Heart (tissue), 3 donors: ENCODE measurements around the gene HIRA.

- RAMPAGE, long total RNA, 2 experiments: no peak in any of the 2 experiments
Measured at GRCh38 chr22:18997689-18998693, 61.9 kb upstream of the PRODH start.

DNA sequence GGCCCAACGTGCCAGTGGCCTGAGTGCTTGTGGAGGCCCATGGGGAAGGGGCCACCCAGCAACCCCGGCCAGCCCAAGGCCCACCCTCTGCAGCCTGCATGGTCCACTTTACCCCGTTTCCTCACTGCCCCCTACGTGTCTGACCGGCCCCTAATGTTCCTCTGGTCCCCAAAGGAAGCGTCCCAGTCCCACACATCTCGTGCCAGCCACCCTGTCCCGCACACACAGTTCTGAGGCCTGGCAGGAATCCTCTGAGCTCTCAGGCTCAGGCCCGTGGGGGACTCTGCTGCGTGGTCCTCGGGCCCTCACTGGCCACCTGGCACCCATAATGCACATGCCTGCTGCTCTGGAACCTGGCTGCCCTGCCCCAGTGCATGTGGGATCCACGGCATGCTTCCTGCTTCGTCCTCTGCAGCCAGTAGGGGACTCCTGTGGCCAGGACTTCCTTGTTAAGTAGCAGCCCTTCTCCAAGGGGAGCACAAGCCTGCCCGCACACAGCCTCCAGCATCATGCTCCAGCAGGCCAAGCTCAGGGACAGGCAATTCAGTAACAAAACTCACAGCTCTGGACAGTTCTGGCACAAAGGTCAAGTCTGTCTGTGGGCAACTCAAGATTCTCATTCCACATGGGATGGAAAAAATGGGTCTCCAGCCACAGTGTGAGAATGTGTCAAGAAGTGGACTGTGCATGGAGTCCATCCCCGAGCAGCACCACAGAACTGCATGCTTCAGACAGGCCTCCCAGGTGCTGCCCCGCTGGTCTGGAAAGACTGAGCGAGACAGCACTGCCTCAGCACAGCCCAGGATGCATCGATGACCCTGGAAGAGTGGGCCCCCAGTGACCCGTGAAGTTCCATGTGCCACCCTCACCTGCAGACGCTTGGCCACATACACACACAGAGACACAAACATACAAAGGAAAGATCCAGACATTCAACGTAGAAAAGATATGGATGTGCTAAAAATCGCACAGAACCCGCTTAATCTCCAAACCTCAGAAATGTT lies 85.2 kb downstream of the DGCR2 start:
- RAMPAGE, long total RNA, 2 experiments: no peak in any of the 2 experiments

- RAMPAGE, long total RNA, 2 experiments: no peak in any of the 2 experiments
Measured at GRCh38 chr22:19290732-19291566, 570 bp downstream of the CLTCL1 start.

- RAMPAGE, long total RNA, 2 experiments: no peak in any of the 2 experiments
Measured at GRCh38 chr22:19359045-19359700, 67.7 kb upstream of the CLTCL1 start.

GRCh38 chr22:19431563-19432632 lies at the start of gene HIRA:
TSS of gene HIRA (minus strand) at chr22:19431733.
- RAMPAGE, long total RNA, 2 experiments: start-site peak on the plus strand in 1 of 2 experiments, at chr22:19432450-19432552 at its widest, 1,314 reads per replicate

DNA sequence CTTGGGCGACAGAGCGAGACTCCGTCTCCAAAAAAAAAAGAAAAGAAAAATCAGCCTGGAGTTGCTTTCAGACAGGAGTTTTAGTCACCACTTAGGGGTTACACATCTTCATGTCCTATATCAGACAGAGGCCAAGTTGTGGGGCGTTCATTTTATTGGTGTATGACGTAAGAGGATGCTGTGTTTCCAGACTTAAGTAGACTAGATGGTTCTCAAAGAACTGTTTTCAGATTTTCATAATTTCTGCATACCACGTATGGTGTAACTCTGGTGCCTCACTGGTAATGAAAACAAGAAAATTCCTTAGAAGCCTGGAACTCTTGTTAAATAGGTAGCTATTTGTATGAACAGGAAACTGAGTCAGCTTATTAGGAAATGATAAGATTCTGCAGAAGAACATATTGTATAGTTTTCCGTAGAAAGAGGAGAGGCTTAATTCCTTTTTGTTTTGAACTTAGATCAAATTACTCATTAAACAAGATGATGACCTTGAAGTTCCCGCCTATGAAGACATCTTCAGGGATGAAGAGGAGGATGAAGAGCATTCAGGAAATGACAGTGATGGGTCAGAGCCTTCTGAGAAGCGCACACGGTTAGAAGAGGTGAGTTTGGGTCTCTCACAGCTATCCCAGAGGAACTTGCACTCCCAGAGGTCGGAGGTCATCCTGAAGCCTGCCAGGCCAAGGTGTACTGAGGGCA lies 3.8 kb downstream of the CDC45 start:
- RAMPAGE, long total RNA, 2 experiments: no peak in any of the 2 experiments

DNA sequence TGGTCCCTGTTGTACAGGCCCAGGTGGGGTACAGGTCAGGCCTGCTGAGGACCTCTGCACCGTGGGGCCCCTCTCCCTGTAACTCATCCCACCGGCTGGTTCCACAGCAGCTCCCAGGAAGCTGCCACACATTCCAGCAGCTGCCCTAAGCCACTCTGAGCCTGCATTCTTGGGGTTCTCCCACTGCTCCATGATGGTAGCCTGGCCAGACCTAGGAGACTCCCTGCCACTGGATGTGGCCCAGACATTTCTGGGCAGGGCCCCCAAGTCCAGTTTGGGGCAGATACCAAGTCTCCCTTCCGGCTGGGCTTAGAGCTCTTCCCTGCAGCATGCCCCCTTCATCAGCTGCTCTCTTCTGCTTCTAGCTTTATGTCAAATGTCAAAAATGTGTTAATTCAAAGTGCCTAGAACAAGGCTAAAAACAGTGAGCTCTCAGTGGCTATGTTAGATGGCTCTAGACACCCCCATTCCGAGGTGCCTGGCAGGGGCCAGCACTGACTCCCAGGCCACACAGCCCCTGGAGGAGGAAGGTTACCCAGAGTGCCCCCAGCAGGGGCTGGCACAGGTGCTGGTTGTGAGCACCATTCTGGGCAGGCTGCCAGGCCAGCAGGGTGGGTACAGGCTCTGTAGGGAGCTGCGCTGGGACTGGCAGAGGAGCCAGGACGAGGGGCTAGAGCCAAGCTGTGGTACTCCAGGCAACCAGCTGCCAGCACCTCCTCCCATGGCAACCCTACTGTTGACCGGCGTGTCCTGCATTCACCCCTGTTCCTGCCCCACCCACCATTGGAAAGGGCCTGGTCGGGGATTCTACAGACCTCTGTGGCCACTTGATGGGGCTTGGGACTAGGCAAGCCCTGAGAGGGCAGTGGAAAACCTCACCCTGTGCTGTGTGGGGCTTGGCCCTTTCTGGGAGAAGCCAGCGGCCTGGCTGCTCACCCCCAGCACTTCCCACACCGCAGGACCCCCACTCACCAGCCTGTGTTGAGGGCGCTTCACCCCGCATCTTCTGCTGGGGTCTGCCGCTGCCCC lies 2.2 kb downstream of the CLDN5 start:
- RAMPAGE, long total RNA, 2 experiments: no peak in any of the 2 experiments

- RAMPAGE, long total RNA, 2 experiments: no peak in any of the 2 experiments
Measured at GRCh38 chr22:19523198-19524313, 654 bp downstream of the CLDN5 start.

DNA sequence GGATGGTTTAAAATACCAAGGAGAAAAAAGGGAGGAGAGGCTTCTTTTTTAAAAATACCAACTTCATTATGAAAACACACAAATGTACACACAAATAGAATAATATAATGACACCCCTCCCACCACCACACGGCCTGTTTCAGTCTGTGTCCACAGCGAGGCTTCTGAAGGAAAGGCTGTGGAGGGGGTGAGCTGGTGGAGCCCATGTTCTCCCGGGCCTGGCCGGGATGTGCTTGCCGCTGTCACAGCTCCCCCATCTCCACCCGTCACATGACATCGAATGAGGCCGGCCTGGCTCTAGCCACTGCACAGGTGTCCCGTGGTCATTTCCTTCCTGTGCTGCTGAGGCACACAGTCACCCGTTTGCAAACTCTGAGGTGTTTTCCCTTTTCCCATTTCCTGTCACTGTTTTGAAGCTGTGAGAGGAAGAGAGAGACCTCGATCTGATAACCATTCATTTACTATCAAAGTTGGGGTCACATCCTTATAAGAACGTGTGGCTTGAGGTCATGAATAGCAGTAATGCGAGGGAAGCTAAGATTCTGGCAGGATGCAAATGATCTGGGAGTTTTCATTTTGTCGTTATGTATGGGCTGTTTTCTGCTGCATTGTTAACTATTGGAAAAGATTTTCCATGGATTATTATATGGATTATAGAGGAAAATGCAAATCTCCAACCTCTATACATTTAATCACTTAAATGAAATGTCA lies 55.7 kb upstream of the CLDN5 start:
- RAMPAGE, long total RNA, 2 experiments: no peak in any of the 2 experiments

- RAMPAGE, long total RNA, 2 experiments: no peak in any of the 2 experiments
Measured at GRCh38 chr22:19586927-19587177, 62.6 kb upstream of the CLDN5 start.

DNA sequence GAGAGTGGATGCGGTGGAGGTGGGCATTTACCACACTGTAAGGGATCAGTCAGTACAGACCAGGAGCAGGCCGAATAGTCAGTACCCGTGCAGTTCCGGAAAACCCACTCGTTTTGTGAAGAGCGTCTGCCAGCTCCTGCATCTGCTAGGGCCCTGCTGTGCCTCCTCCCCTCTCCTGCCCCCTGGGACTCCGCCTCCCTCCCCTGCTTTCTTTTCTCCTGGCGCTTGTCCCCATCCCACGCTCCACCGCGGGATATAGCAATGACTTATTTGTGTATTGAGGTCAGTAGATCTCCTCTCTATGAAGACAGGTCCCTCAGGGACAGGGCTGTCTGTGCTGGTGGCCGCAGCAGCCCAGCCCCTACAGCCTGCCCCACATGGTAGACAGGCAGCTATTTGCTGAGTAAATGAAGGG lies 50.3 kb upstream of the SEPTIN5 start:
- RAMPAGE, long total RNA, 2 experiments: no peak in any of the 2 experiments

DNA sequence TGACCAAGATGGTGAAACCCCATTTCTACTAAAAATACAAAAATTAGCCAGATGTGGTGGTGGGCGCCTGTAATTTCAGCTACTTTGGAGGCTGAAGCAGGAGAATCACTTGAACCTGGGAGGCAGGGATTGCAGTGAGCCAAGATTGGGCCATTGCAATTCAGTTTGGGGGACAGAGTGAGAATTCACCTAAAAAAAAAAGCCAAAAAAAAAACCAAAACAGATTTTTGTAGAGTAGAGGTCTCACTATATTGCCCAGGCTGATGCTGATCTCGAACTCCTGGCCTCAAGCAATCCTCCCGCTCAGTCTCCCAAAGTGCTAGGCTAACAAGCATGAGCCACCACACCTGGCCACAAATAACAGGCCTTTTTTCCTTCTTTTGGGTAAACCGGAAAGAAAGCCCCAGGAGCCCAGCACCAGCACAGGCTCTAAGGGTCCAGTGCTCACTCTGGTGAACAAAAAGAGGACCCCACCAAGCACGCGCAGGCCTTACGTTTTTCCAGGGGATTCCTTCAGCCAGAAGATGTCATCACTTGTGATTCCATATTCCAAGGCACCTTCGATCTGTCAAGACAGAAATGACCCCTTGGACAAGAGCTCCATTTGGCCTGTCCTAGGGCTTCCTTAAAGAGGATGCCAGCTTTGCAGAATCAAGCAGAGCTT lies 30.6 kb upstream of the COMT start:
- RAMPAGE, long total RNA, 2 experiments: no peak in any of the 2 experiments

GRCh38 chr22:19942152-19942346 lies 431 bp upstream of the TXNRD2 start:
- RAMPAGE, long total RNA, 2 experiments: no peak in any of the 2 experiments

GRCh38 chr22:19963002-19963876 lies 21.6 kb upstream of the TXNRD2 start:
- RAMPAGE, long total RNA, 2 experiments: no peak in any of the 2 experiments

DNA sequence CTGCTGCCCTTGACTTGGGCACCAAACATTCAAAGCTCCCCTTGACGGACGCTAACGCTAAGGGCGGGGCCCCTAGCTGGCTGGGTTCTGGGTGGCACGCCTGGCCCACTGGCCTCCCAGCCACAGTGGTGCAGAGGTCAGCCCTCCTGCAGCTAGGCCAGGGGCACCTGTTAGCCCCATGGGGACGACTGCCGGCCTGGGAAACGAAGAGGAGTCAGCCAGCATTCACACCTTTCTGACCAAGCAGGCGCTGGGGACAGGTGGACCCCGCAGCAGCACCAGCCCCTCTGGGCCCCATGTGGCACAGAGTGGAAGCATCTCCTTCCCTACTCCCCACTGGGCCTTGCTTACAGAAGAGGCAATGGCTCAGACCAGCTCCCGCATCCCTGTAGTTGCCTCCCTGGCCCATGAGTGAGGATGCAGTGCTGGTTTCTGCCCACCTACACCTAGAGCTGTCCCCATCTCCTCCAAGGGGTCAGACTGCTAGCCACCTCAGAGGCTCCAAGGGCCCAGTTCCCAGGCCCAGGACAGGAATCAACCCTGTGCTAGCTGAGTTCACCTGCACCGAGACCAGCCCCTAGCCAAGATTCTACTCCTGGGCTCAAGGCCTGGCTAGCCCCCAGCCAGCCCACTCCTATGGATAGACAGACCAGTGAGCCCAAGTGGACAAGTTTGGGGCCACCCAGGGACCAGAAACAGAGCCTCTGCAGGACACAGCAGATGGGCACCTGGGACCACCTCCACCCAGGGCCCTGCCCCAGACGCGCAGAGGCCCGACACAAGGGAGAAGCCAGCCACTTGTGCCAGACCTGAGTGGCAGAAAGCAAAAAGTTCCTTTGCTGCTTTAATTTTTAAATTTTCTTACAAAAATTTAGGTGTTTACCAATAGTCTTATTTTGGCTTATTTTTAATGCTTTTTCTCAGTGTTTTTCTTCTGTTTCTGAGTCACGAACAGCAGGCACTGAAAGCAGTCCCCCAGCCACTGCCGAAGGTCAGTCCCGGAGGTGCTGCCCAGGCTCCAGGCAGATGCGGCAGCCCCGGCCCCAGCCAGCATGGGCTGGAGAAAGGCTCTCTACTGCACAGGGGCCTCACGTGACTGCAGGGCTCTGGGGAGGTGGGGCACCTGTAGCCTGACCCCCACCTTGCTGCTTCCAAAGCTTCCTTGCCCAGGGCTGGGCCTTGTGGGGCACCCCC lies 27.8 kb upstream of the TXNRD2 start:
- RAMPAGE, long total RNA, 2 experiments: no peak in any of the 2 experiments

- RAMPAGE, long total RNA, 2 experiments: no peak in any of the 2 experiments
Measured at GRCh38 chr22:19984195-19984648, 32.4 kb downstream of the ARVCF start.

DNA sequence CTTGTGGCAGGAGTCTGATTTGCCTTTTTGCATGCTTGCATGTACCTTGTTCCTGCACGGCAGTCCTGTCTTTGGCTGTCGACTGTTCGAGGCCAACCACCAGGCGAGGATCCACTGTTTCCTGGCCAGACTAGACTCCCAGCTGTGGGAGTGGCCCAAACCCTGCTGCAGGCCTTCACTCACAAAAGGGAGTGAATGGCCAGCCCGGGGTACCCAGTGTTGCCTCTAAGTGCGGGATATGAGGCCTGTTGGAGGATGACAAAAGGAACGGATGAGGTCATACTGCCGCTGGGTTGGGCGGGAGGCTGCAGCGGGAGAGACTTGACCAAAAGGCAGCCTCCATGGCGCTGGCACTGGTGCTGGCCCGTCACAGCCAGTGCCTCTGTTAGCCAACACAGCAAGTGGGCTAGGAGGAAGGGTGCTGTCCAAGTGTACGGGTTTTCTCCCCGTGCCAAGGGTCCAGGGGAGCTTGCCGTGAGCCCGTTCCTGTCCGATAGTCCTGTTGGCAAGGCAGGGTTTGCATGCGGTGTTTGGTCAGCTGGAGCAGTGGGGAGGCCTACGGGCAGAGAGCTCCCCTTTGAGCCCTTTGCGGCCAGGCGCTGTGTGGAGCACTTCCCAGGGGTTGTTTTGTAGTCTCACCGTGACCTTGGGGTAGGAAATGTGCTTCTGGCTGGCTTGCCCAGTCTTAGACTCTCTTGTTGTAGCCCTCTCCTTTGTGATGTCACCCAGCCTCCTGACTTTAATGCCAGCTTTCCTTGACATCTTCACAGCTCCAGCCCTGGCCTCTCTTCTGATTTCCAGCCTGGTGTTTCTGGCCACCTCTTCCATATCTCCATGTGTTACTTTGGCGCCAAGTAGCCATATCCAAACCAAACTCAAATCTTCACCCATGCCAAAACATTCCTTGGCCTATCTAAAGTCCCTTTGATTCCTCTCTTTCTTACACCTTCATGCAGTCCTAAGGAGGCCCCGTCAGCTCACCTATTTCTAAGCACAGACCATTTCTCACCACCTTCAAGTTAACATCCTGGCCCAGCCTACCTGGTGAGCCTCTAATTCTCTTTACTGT lies 1.2 kb downstream of the DGCR8 start:
- RAMPAGE, long total RNA, 2 experiments: no peak in any of the 2 experiments

DNA sequence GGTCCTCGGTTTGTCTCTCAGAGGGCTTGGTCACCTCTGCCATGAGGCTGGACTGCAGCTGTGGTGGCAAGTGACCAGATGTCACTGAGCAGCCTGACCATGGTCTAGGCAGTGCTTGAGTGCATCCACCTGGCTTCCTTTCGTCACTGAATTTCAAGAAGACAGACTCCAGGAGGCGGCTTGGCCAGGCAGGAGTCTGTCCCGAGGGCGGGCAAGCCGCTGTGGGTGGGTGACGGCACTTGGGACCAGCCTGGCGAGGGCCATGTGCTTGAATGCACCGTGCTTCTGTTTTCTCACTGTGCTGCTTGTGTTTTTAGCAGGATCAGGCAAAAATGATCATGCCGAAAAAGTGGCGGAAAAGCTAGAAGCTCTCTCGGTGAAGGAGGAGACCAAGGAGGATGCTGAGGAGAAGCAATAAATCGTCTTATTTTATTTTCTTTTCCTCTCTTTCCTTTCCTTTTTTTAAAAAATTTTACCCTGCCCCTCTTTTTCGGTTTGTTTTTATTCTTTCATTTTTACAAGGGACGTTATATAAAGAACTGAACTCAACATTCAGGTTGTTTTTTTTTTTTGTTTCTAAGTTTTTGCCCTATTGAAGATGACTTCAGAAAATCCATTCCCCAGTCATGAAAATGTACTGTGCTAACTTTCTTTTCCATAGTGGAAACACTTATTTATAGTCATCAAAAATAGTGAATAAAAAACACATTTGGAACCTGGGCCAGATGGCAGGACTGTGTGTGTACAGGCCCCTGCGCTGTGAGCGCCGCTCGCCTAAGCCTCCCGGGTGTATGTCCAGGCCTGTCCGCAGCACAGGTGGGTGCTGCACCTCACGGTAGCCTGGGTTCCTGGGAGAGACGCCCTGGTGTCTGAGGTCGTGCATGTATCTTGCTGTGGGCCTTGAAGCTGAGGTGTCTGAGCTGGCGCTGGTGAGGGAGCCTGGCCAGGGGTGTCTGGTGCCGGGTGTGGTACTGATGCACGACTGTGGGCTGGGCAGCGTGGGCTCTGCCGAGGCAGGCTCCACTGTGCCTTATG lies 4.7 kb upstream of the ZDHHC8 start:
- RAMPAGE, long total RNA, 2 experiments: no peak in any of the 2 experiments

DNA sequence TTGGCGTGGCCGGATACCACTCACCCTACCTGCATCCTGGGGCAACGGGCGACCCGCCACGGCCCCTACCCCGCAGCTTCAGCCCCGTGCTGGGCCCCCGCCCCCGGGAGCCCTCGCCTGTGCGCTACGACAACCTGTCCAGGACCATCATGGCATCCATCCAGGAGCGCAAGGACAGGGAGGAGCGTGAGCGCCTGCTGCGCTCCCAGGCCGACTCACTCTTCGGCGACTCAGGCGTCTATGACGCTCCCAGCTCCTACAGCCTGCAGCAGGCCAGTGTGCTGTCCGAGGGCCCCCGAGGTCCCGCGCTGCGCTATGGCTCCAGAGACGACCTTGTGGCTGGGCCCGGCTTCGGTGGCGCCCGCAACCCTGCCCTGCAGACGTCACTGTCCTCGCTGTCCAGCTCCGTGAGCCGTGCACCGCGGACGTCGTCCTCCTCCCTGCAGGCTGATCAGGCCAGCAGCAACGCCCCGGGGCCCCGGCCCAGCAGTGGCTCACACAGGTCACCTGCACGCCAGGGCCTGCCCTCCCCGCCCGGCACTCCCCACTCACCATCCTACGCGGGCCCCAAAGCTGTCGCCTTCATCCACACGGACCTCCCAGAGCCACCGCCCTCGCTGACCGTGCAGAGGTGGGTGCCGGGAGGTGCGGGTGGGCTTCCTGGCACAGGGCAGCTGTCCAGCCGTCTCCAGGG lies 7.6 kb downstream of the CCDC188 start:
- RAMPAGE, long total RNA, 2 experiments: no peak in any of the 2 experiments

DNA sequence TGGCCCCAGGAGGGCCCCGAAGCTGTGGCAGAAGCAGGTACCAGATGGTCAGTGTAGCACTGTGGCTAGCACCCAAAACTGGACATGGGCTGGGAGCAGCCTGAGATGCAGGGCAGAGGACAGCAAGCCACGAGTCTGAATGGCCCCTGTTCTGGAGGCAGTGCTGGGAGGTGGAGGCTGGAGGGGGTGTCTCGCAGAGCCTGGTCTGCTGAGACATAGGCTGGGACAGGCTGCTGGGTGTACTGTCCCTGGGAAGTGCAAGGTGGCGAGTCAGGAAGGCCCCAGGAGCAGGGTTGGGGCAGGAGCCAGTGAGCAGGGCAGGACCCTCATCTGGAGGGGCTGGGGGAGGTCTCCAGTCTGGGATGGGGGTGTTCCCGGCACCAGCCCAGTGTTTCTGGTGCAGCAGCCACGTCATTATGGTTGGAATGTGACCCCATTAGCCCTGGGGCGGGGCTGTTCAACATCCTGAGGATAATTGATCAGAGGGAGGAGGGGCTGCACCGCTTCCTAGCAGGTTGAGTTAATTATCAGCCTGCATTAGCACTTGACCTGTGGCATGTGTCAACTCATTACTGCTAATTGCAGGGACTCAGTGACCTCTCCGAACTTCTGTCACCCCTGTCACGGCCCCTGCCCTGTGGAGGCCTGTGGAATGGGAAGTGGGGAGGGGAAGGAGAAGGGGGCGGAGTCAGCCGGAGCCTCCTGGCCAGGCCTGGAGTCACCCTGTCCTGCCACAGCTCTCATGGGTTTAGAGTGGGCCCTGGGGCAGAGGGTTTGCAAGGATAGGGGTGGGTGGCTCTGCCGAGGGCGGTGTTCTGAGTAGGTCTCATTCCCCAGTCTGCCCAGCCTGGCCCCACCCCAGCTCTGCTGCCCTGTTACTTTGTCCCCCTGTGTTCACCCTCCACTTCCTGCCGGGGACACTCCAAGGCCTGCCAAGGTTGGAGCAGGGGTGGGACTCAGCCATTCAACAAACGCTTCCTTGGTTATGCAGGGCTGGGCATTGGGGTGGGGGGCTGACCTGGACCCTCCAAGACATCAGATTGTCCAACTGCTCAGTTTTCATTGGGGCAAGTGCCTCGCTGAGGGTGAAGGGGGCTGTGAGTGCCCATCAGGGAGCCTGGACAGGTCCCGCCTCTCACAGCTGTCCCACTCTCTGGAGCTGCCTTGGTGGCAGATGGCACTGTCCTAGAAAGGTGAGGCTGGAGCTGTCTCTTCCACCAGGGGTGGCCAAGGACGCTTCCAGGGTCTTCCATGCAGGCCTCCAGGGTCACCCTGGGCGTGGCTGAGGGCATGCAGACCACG lies 52.9 kb upstream of the CCDC188 start:
- RAMPAGE, long total RNA, 2 experiments: no peak in any of the 2 experiments